Progenitor cell of endocrine pancreas (in vitro differentiated cells): Measurements from ENCODE around the genes FKBP15, RNF183 and HDHD3.

GRCh38 chr9:112204326-112204670 lies 29.2 kb upstream of the SUSD1 start:
- PRO-cap = no peak

DNA sequence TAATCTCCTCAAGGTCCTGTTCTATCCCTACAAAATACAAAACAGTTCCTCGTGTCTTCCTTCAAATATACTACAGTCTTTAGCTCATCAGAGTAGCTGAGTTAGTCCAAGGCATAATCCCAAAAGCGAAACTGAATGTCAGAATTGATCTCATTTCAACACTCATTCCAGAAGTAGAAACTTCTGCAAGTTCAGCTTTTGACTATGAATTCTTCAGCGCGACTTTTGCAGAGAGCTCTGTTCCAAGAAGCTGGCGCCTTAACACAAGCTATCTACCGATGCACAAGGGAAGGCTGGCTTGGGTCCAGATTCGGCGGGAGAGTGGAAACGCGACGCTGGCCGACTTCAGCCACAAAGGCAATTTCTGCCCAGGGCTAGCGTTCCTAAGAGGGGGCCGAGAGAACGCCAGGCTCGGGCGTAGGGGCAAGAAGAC lies 628 bp upstream of the HSDL2 start:
- PRO-cap = bidirectional peak, plus-strand start at position 319 of the sequence, minus-strand start at position 326 of the sequence; bidirectional peak, plus-strand start at position 380 of the sequence, minus-strand start at position 359 of the sequence

- PRO-cap = unidirectional peak, minus-strand start at chr9:112836499
Observed at GRCh38 chr9:112836270-112836785, 54.3 kb downstream of the SLC46A2 start.

DNA sequence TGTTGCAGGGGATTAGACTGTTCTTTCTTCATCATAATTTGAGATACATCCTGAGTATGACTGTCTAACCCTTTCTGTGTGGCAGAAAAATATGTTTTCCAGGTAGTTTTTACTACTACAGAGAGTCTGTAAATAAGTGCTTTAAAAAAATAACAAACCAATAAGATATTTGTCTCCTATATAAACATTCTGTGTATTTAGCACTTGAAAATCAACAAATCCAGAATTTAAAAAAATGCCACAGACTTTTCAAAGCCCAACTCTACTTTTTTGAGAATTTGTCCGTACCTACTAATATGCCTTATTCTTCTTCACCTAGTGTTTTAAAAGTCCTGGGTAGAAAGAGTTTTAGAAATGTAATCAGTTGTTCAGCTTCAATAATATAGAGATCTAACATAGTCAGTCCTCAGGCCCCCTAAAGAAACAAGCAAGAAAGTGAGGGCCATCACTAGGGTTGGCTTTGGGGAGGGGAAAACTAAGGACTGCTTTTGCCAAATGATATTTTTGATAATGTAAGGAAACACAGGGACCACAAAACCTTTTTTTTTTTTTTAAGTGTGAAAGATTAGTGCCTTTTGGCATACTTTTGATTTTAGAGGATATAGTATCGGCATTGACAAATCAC lies 17.5 kb downstream of the SLC46A2 start:
- PRO-cap = no peak

DNA sequence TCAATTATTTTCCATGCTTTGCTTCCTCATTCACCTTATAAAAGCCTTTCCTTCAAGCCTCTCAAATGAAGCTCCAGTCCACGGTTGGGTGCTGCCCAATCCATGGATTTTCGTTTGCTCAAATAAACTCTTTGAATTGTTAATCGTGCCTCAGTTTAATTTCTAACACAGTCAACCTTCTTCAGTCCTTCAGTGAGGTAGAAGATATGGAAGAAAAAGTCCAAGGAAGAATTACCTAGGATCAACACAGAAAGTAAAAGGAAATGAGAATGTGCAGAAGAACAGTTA lies 25.1 kb upstream of the SLC31A2 start:
- PRO-cap = no peak

DNA sequence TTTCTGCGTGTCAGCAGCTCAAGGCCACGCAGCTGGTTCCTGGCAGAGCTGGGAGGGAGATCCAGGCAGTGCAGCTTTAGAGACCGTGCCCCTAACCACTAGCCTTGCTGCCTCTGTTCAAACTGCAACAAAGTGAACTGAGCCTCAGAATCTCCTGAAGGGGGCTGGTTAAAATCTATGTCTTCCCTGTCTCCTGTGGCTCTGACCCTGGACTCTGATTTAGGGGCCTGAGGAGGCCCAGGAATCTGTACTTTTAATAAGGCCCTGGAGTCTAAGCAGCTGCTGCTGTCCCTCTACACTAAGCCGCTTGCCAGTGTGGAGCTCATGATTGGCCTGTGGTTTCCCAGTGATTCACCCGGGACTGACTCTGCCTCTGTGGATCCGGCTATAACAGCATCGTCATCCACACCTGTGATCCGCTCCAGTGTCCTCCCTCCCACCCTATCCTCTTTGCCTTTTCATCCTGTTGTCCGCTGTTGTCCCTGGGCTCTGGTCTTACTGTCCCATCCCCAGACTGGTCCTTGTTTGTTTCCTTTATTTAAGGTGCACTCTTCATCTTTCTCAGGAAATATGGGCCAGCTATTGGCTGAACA lies 3.6 kb downstream of the SLC31A2 start:
- PRO-cap = no peak

DNA sequence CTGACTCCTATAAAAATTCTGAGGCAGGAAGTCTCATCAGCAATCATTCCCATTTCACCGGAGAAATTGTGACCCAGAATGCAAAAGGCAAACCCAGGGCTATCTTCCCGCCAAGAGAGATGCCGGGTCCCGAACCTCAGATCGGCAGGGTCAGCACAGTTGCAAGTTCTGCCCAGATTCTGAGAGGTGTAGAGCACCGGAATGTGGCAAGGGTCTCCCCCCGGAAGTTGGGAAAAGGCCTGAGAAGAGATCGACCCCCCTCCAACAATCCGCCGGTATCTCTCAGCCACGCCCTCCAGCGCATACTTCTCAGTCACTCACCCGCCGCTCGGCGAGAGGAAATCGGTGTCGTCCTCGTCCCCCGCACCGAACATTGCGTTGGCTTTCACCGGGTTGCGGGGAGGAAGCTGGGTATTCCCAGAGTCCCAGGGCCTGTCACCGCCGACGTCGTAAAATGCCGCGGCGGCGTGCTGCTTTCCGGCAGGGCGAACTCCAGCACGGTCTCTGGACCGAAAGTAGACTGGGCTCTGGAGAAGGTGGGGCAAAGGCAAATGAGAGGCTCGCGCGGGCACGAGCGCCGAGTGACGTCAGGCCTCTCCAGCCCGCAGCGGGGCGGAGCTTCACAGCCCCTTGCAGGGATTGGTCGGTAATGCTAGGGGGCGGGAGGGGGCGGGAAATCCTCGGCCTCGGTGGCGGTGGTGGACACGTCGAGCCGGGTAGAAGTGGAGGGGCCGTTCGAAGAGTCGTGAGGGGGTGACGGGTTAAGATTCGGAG lies at the start of gene FKBP15:
Gene FKBP15, minus strand, starts transcription at position 408 of the 774 bp plus-strand sequence.
- PRO-cap = bidirectional peak, plus-strand start at position 719 of the sequence, minus-strand start at position 380 of the sequence

- PRO-cap = no peak
Observed at GRCh38 chr9:113302667-113303833, at the start of gene RNF183. Gene RNF183 (minus strand): TSS chr9:113303376.

DNA sequence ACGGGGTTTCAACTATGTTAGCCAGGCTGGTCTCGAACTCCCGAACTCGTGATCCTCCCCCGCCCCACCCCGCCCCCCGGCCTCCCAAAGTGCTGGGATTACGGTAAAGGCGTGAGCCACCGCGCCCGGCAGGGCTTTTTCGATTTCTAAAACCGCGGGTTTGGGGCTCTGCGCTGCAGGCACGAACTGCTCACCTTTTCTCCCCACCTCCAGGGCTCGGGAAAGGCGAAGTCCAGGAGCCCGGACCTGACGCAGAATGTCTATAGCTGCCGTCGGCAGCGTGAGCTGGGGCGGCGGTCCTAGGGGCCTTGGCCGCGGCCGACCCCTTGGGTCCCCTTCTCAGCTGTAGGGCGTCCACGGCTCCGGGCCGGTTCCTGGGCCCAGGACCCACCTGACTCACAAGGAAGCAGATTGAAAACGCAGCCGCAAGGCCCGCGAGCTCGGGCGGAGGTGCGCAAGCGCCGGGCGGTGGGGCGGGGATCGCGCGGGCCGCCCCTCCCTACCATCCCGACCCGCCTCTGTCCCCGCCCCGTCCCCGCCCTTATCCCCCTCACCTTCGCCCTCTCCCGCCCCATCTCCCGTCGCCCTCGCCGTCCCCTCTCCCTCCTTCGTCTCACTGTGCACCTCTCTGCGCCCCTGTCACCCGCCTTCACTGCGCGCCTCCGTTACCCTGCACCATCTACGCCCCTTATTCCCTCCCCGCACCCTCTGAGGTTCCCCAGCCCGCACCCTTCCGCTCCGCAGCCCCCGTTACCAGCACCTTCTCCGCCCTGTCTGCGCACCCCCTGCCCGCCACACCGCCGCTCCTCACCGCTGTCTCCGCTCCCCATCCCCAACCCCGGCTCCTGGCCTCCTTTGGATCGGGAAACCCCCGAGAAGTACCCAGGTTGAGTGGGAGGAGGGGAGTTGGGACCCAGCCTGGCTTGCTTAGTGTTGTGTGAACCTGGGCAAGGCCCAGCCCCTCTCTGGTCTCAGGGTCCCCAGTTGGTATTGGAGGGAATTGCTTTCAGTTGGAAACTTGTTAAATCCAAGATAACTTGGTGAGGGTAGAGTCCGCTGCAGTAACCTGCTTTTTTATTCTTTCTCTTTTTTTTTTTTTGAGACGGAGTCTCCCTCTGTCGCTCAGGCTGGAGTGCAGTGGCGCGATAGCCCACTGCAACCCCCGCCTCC lies at the start of gene HDHD3:
Gene HDHD3, minus strand, starts transcription at position 452 of the 1,170 bp plus-strand sequence.
- PRO-cap = bidirectional peak, plus-strand start at position 593 of the sequence, minus-strand start at position 400 of the sequence

GRCh38 chr9:113455109-113455708 lies 8.3 kb upstream of the RGS3 start:
- PRO-cap = no peak

DNA sequence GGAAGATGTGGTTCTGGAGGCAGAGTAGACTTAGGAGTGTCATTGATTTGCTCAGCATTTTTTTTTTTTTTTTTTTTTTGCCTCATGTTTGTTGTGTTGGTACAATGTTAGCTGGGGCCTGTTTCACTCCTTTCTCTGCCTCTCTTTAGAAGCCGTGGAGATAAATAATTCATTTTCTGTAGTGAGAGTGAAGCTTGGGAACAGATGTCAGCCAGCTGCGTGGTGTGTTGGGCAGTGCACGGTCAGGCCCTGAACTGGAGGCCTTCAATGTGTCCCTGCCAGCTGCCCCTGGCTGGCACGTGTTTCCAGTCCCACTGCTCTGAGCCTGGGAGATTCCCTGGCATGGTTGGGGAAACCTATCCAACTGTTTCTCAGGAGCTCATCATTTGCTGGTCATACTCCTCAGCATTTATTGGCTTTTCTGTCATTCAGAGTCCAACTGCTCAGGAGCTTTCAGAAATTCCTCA lies 5.5 kb downstream of the RGS3 start:
- PRO-cap = no peak

DNA sequence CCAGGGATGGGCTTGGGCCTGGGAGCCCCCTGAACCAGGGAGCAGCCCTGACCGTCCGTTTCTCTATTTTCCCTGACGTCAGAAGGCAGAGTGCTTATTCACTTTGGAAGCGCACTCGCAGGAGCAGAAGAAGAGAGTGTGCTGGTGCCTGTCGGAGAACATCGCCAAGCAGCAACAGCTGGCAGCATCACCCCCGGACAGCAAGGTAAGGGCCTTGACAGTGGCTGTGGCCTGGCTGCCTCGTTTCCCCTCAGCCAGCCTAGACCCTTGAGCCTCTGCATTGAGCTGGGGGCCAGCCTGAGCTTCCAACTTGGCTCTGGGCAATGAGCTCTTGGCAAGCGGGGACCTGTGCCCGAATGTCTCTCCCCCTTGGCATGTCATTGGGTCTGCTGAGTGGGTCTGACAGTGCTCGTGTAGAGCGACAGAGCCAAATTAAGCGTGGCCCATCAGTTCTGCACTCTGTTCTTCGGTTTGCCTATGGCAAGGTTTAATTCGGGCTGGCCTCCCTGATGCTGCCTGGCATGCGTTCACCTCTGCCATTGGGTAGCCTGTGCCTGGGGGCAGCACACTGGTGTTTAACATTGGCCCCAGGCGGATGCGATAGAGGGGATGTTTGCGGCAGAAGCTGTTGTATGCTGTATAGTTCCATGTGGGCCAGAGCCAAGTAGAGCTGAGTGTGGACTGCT lies 73.3 kb downstream of the RGS3 start:
- PRO-cap = no peak

- PRO-cap = no peak
Observed at GRCh38 chr9:114249618-114250775, 72.9 kb upstream of the ORM1 start.

DNA sequence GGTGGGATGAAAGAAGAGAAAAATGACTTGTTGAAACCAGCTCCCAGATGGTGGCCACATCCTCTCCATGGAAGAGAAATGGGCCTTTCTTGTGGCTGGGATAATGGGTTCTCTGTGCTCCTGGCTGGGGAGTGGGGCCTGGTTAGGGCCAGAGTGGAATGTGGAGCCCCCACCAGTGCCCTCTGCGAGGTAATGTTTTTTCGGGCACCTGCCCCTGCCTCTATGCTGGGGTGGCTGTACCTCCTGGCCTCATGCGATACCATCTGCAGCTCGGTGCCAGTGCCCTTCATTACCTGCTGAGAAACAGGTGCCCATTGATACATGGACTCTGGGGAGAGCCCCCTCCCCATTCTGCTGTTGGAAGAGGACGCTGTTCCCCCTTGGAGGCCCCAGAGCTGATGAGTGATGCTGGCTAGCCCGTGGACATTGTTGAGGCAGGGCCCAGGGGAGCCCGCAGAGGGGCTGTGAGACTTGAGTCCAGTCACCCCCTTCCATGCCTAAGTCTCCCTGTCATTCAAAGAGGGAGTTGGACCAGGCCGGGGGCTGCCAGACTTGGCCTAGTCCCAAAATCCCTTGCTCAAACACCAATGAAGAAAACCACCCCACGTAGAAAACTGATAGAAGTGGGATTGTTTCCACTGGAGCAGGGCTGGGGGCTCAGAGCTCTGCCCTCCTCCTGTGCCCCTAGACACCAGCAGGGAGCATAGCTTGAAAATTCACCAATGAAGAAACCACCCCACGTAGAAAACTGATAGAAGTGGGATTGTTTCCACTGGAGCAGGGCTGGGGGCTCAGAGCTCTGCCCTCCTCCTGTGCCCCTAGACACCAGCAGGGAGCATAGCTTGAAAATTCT lies 55.1 kb upstream of the ORM1 start:
- PRO-cap = no peak

DNA sequence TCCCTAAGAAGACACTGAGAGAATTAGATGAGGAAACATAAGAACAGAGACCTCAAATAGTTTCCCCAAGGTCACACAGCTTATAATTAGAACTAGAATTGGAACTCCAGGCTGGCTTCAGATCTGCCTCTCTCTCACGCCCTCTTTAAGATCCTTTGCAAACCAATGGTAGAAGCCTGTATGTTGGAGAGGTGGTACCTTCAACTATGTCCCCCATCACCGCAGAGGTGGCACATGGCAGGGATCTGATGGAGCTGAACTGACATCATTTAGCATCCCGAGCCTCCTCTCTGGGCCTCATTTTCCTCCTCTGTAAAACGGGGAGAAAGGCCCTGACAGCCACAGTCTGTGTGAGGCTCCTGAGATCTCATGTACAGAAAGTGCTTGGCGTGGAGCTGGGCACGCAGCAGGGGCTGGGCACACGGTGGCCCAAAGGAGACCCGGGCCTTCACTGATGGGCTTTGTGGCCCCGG lies 1.4 kb downstream of the ORM2 start:
- PRO-cap = no peak

DNA sequence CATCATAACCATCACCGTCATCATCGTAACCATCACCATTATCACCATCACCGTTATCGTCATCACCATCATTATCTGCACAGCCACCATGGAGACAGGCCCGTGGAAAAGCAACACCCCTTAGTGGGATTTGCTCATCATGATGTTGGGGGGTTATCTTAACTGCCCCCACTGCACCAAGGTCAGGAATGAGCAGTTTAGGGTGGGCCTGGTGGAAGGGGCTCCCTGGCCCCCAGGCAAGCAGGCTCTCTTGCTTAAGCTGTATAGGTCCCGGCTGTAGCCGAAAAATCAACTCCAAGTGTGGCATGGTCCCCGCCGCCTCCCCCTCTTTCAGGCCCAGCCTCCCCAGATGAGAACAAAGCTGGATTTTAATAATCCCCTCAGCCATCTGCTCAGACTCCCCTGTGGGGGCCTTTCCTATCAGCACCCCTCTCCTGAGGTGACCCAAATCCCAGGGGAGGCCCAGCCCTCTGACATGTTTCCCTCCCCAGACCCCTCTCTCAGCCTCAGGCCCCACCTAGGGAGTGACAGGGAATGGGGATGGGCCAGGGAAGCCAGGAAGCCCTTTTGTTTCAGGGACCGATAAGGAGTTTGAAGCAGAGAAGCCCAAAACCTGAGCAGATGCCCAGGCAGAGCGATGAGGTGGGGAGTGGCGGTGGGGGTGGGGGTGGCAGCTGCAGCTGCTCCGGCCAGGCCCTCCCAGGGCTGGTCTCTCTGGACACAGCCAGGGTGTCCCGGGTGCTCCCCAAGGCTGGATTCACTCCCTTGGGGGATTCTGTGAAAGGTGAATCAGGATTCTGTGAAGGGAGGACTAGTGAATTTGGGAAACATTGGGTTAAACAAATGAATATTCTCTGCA lies 17.7 kb downstream of the AKNA start:
- PRO-cap = no peak

- PRO-cap = no peak
Observed at GRCh38 chr9:114386228-114386996, 1.4 kb downstream of the AKNA start.

- PRO-cap = no peak
Observed at GRCh38 chr9:114394257-114394700, 6.5 kb upstream of the AKNA start.

DNA sequence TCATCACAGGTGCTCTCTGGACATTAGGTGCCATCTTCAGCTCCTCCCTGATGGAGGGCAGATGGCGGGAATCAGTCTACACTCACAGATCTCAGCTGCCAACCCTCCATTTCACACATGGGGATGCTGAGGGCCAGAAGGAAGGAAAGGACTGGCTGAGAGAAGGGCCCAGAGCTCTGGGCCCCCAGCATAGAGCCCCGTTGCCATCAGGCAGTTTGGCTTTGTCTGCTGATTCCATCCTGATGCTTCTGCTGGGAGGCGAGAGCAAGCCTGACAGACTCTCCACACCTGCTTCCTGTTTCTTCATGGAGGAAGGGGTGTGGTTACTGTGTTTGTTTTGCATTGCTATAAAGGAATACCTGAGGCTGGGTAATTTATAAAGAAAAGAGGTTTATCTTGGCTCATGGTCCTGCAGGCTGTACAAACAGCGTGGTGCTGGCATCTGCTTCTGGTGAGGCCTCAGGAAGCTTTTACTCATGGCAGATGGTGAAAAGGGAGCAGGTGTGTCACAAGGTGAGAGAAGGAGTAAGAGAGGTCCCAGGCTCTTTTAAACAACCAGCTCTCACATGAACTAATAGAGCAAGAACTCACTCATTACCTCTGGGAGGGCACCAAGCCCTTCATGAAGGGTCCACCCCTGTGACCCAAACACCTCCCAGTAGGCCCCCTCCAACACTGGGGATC lies 52.4 kb downstream of the WHRN start:
- PRO-cap = no peak

- PRO-cap = no peak
Observed at GRCh38 chr9:114657453-114657609, 274 bp downstream of the TEX53 start.